Daoy (cell line): ENCODE data around the gene USP17L24.

- RAMPAGE, long total RNA: no peak
These were observed 28.4 kb downstream of the AFAP1 start for GRCh38 chr4:7911097-7911792.

GRCh38 chr4:8117224-8117814, 41.3 kb downstream of the ABLIM2 start:
- RAMPAGE, long total RNA: no peak

DNA sequence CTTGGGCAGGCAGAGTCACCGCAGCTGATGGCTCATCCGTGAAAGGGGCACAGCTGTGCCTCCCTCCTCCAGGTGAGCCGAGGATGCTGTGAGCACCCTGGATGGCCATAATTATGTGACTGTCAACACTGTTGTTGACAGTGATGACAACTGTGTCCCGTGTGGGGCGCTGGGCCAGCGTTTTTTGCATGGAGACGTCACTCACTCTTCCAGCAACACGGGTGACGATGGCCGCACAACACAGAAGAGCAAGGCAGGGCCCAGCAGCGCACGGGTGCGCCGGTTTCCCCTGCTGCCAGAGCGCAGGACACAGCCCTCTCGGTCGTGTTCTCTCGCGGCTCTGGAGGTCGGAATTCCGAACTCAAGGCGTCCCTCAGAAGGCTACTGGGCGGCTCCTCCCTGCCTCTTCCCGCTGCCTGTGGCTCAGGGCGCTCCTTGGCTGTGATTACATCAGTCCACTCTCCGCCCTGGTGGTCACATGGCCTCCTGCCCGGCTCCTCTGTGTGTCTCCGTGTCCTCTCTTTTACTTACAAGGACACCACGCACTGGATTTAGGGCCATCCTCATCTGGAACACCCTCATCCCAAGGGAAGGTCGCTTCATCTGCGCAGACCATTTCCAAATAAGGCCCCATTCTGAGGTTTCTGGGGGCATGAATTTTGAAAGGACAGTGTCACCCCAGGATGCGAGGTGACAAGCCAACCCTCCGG, 1.4 kb downstream of the SH3TC1 start:
- RAMPAGE, long total RNA: no peak

DNA sequence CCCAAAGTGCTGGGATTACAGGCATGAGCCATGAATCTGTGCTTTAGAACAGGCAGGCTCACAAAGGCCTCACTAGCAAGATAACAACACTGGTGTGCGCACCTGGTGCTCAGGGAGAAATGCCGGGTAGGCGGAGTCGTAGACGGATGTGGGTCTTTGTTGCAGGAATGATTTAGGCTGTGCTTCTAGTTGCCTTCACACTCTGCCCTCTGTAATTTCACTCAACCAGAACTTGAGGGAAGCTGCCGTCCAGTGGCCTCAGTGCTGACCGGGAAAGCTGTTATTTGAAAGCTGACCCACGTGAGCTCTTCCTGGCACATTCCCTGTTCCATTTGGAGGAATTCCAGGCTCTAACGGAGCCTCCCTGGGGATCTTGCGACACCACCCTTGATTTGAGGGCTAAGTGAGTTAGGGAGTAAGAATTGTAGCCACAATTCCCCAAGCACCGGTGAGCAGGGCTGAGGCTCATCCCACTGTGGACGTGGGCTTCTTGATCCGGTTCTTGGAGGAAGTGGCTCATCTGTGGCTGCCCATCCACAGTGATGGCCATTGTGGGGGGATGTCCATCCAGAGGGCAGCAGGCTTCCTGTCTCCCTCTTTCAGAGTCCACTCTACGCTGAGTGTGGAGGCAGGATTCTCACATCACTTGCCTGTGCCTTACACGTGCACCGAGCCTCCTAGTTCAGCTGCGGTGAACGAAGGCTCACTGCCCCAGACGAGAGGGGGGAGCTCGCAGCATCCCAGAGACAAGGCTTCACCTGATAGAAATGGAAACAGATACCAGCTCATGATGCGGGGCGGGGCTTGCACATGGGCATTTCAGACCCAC, 16.1 kb downstream of the SH3TC1 start:
- RAMPAGE, long total RNA: no peak

DNA sequence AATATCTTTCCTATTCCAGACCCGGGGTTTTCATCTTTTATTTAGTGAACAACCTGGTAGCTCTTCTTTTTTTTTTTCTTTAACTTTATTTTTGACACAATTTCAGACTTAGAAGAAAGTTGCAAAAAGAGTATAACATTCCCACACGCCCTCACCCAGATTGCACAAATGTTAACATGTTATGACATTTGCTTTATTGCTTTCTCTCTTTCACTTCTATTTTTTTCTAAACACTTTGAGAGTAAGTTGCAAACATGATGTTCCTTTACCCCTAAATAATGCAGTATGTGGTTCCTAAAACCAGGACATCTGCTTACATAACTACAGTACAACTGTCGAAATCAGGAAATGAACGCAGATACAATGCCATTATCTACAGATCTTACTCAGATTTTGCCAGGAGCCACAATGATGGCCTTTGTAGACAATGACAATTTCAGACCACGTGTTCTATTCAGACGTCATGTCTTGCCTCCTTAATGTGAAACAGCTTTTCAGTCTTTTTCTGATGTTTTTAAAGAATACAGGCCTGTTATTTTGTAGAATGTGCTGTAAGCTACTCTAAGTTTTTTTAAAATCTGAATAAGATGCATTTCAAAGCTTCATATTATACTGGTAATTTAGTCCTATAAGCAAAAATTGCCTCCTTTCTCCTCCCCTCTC, 22.4 kb downstream of the SH3TC1 start:
- RAMPAGE, long total RNA: no peak

- RAMPAGE, long total RNA: no peak
These were observed 31.3 kb upstream of the HTRA3 start for GRCh38 chr4:8237815-8239046.

GRCh38 chr4:8242204-8242708, 27.3 kb upstream of the HTRA3 start:
- RAMPAGE, long total RNA: no peak

GRCh38 chr4:8244613-8245202, 24.8 kb upstream of the HTRA3 start:
- RAMPAGE, long total RNA: no peak

DNA sequence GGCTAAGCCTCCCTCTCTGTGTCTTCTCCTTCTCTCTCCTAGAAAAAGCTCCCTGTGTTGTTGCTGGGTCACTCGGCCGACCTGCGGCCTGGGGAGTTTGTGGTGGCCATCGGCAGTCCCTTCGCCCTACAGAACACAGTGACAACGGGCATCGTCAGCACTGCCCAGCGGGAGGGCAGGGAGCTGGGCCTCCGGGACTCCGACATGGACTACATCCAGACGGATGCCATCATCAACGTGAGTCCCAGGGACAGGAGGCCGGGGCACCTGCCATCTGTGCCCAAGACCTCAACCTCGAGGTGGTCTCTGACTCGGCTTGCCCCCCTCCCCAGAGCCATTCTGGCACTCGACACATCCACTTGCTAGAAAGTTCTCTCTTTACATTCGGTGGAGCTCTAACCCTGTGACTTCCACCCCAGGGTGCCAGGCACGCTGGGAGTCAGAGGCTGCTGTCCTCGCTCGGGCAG, 21.8 kb downstream of the HTRA3 start:
- RAMPAGE, long total RNA: no peak

DNA sequence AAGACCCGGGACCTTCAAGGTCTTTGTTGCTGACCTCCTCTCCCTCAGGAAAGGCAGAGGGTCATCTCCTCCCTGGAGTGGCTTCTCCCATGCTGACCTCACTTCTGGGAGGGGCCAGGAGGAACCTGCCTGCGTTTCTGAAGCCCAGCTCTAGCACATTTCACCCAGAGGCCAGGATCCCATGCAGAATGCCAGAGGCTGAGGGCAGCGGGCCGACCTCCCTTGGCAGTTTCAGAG, 80.2 kb downstream of the HTRA3 start:
- RAMPAGE, long total RNA: no peak

DNA sequence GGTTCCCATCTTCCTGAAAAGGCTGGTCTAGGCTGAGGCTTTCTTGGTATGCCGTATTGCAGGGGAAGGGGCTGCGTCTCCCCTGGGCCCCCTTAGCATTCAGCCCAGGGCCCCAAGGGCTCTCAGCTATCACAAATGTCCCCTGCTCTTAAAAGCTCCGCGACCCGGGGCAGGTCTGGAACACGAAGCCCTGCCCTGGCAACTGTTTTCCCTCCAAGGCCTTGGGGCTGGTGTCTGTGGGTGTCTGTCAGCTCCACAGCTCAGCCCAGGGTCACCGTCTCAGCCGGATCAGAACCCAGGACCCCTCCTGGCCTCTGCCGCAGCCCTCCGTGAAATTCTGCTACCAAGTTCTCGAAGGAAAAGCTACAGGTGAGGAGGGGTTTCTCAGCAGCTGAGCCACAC, 61.3 kb downstream of the ACOX3 start:
- RAMPAGE, long total RNA: no peak

- RAMPAGE, long total RNA: no peak
These were observed 12.0 kb downstream of the ACOX3 start for GRCh38 chr4:8428240-8429161.

- RAMPAGE, long total RNA: no peak
These were observed 2.3 kb downstream of the TRMT44 start for GRCh38 chr4:8442798-8443418.

DNA sequence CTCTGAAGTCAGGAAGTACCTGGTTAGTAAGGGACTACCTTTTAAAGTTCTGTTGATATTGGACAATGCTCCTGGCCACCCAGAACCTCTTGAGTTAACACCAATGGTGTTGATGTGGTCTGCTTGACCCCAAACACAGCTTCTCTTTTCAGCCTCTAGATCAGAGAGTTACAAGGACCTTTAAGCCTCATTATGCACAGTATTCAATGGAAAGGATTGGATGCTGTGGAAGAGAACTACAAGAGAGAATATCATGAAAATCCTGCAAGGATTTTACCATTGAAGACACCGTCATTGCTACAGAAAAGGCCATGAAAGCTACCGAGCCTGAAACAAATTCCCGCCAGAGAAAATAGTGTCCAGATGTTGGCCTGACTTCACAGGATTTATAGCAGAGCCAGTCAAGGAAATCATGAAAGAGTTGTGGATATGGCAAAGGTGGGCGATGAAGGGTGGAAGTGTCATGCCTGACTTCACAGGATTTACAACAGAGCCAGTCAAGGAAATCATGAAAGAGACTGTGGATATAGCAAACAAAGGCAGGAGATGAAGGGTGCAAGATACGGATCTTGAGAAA, 16.9 kb downstream of the TRMT44 start:
- RAMPAGE, long total RNA: no peak

- RAMPAGE, long total RNA: no peak
These were observed 32.6 kb downstream of the TRMT44 start for GRCh38 chr4:8472984-8473801.

DNA sequence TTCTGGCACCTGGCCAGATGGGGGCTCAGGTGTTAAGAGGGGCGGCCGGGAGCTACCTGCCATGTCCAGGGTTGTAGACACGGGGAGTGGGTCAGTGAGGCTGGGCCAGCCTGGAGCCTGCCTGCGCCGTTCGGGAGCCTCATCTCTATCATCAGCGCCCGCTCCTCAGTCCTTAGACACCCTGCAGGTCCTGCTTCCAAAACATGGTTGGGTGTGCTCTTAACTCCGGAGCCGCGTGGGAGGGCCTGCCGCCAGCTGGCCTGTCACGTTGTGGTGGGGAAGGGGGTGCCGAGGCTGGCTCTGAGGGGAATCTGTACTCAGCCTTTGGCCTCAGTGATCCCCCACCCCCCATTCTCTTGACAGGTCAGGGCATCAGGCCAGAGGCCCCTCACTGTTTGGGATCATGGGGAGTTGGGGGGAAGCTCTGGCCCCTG, 33.2 kb downstream of the TRMT44 start:
- RAMPAGE, long total RNA: no peak

GRCh38 chr4:8478465-8478850, 37.9 kb downstream of the TRMT44 start:
- RAMPAGE, long total RNA: no peak

DNA sequence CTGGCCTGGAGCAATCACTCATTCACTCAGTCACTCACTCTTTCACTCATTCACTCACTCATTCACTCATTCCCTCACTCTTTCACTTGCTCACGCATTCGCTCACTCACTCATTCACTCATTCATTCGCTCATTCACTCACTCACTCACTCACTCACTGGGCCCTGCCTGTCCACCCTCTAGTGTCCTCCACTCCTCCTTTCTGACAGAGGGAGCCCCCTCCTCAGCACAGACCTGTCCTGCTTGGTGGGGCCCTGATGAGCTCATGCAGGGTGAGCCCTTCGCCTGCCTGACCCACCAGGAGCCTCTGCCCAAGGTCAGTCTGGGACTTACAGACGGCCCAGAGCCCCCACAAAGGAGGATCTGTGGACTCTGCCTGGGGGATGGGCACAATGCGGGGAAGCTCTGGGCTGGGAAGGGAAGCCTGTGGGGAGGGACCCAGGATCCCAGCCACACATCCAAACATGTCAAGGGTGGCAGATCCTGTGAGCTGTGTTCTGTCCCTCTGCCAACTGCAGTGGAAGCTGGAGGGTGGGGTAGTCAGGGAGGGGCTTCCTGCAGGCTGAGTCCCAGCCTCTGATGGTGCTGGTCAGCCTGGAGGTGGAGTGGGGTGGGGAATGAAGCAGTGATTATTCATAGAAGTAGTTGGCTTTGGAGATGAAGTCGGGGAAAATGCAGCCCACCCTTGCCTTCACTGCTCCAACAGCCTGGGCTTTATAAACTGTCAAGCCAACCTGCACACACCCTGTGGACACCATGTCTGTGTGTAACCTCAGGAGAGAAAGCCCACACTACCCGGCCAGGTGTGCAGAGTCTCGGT, 18.6 kb downstream of the CPZ start:
- RAMPAGE, long total RNA: no peak

GRCh38 chr4:9170595-9170794, 286 bp downstream of the FAM90A26 start:
- RAMPAGE, long total RNA: no peak

DNA sequence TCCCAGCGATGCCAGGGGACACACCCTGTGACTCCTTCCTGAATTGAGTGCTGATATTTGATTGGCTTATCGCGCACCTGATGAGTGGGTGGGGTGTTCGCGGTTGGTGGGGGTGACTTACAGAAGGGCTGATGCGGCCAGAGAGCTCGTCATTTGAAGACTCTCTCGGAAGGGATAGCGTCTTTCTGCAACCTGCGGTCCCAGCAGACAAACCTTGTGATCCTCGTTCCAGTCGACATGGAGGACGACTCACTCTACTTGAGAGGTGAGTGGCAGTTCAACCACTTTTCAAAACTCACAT, at the start of gene USP17L24:
USP17L24 (plus strand) TSS at position 238 of the 301 bp plus-strand sequence.
- RAMPAGE, long total RNA: no peak